ENCODE measurements around a stretch of chr3.

DNA sequence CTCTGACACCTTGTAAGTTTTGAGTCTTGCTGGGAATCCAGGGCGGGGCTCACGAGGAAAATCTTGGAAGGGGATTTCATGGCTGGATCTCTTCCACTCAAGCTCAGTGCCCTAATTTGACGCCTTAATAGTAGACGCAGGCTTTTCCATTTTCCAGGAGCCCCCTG, 722 bp upstream of the LPP start:
- PRO-cap = no peak

DNA sequence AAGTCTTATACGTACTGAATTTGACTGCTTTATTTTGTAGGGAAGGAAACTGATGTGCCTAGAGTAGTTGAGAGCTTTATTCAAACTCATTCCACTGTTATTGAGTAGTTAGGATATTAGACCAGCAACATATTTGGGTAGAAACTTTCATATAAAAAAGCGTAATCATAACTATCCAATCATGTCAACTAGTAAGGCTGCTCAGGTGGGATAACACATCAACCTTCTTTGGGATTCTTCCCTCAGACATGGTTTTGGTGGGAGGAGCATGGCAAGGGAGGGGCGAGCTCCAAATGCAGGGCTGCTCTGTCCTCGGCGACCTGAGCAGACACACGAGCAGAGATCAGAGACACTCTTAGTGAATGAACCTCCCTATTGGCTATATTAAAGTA, 86.5 kb downstream of the LPP start:
- PRO-cap = no peak

GRCh38 chr3:188246865-188247407, 93.0 kb downstream of the LPP start:
- PRO-cap = no peak

DNA sequence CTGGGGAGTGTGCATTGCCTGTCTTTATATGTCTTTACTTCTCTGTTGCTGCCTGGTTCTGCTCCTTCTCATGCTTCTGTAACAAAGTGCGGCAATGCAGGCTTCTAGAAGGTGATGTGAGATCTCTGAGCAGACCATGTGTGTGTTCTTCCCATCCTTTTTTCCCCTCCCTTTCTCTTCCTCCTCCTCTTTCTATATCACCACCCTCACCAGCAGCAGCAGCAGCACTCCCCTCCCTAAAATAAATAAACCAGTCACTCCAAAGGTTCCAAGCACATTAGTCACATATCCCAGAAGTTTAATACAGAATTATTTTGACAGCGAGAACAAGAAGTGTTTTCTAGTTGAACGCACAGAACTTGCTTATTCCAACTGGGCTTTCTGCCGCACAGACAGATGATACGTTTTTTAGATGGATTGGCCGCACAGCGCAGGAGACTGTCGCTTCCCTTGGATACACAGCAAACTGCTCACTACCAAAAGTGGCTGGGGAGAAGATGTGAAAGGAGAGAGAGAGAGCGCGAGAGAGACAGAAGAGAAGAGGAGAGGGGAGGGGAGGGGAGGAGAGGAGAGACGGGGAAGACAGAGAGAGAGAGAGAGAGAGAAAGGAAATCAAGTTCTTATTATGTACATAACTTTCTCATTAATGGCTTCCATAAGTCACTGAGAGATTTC, 112.1 kb downstream of the LPP start:
- PRO-cap = bidirectional peak, plus-strand start at position 473 of the sequence, minus-strand start at position 468 of the sequence

- PRO-cap = no peak
Measured at GRCh38 chr3:188316255-188316794, 162.4 kb downstream of the LPP start.

- PRO-cap = no peak
Measured at GRCh38 chr3:188345150-188345965, 191.4 kb downstream of the LPP start.

GRCh38 chr3:188348423-188349320, 194.7 kb downstream of the LPP start:
- PRO-cap = no peak

DNA sequence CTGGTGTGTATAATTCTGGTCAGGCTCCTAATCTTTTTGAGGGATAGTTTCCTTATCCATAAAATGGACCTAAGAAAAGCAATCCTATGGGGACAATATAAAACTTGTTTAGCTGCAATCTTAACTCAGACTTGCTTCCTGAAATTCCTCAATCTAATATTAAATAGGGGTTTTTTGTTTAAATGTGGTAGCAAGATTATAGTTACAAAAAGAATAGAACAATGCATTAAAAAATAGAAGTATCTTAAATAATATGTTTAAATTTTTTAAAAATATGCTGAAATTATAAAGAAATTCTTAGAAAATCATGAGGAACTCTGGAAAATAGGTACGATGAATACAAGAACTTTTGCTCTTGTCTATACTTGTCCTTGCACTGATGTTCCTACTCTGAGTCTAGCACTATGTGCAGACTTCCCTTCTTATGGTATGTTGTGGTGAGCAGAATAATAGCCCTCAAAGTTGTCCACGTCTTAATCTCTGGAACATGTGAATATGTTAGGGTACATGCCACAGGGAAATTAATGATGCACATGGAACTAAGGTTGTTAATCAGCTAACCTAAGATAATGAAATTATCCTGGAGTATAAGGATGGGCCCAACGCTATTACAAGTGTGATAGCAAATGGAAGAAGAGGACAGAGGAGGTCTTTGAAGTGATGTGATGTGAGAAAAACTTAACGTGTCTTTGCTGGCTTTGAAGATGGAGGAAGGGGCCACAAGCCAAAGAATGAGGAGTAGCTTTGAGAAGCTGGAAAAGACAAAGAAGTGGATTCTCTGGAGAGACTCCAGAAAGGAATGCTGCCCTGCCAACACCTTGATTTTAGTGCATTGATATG, 313.3 kb downstream of the LPP start:
- PRO-cap = no peak

DNA sequence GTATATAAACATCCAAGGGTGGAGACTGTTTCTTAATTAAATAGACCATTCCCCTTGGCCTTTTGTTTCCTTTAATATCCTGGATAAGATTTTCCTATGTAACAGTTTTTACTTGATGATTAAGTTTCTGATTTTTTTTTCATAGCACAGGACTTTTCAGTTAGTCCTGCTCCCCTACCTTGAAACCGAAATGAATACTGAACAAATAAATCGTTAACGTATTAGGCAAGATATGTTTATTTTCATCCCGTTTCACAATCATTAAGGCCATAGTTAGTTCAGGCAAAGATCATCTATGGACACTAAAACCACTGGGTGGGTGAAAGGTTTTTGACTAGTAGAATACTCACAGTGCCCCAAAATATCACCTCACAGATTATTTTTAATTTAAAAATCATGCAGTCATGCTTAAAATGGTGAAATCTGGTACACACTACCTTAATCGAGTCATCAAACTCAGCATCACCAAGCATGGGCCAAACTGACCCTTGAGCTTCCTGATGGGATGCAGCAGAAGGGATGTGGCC, 364.9 kb downstream of the LPP start:
- PRO-cap = no peak

DNA sequence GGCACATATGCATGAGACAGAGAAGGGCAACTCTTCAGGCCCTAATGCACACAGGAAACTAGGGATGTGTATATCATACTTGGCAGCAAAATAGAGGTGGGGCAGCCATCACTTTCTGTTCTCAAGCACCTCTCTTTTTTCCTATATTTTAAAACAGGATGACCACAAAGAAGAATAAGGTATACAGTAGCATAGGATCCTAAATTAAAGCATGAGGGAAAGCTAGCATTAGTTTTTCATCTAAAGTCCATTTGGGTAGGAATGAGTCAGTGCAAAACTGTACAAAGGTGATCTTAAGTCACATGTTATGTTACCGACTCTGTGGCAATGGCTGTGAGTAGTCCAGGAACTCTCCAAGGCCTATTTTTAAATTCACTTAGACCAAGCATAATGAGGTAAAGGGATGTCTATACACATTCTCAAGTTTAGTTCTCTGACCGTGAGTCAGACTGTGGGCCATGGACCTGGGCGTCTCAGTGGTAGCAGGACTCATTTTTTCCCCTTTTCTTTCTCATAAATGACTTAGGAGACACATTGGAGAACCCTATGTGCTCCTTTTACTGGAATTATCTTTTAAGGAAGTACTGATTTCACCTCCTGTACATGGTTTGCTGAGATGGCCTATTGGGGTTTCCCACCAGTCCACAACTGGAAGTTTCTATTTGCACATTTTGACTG, 488.8 kb upstream of the TPRG1 start:
- PRO-cap = no peak

- PRO-cap = no peak
Measured at GRCh38 chr3:188853836-188854321, 317.9 kb upstream of the TPRG1 start.

DNA sequence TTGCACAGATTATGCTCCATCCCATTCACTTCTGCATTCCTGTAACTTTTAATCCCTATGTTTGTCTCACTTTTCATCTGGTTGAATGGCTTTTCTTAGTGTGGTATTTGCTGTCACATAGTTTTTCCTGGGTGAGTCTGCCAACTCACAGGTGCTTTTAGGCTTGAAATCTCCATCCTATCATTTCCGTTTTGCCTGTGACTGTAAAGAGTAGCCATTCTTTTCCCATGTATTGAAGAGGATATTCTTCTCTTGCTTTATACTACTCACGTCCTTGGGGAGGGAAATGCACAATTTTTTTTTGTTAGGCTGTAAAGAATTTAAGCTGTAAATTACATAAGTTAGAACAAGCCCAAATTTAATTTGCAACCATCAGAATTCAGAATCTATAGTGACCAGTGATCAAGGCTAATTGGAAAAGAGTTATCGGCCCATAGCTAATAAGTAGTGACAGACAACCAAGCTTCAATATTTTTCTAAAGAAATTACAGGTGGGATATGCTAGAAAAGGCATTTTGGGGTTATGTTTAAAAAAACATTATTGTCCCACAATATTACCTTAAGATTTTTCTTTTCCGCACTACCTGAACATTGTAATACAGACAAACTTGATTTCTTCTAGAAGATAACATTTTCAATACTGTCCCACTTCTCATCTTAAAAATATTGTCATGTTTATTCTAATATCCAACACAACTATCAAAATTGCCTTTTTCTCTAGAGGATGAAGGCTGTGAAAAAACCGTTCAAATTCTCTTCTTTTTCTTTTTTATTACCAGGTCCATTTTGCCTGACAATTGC, 296.9 kb upstream of the TPRG1 start:
- PRO-cap = no peak

DNA sequence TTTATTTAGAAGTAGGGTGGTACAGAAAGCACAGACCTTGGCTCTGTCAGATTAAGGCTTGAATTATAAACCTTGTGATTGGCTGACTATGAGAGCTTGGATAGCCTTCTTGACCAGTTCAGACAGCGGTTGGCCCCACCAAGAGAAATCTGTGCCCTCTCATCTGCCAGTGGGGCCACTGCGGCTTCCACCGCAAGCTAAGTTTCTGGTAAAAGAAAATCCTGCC, 71.2 kb upstream of the TPRG1 start:
- PRO-cap = no peak

DNA sequence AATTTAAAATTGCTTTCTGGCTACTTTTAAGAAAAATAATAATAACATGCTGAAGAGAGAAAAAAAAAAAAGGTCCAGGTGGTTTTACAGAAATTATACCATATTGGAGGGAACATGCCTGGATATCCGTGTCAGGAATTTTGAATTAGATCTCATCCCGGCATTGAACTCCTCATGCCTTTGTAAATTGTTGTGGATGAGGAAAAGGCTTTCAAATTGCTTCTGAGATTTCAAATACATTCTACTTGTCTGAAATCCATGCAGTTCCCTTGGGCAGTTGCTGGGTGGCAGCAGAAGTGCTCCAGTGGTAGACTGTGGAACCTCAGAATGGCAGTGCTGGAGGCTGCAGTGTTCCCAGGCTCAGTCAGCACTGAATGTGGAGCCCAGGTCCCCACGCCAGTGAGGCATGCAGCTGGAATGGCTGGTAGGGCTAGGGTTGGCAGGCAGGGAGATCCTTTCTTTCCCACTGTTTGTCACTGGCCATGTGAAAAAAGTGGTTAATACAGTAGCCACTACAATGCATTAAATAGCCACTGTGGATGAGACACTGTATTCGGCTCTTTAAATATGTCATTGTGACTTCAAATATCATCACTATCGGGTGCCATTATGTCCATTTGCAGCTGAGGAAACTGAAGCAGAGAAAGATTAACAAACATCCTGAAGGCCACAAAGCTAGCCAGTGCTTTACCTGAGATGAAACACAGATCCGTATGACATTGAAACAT, 98.5 kb downstream of the TPRG1 start:
- PRO-cap = no peak

GRCh38 chr3:190003458-190004067, 117.1 kb downstream of the P3H2 start:
- PRO-cap = no peak

- PRO-cap = no peak
Measured at GRCh38 chr3:190101217-190102145, 19.2 kb downstream of the P3H2 start.

GRCh38 chr3:190144669-190145165, 24.0 kb upstream of the P3H2 start:
- PRO-cap = no peak

DNA sequence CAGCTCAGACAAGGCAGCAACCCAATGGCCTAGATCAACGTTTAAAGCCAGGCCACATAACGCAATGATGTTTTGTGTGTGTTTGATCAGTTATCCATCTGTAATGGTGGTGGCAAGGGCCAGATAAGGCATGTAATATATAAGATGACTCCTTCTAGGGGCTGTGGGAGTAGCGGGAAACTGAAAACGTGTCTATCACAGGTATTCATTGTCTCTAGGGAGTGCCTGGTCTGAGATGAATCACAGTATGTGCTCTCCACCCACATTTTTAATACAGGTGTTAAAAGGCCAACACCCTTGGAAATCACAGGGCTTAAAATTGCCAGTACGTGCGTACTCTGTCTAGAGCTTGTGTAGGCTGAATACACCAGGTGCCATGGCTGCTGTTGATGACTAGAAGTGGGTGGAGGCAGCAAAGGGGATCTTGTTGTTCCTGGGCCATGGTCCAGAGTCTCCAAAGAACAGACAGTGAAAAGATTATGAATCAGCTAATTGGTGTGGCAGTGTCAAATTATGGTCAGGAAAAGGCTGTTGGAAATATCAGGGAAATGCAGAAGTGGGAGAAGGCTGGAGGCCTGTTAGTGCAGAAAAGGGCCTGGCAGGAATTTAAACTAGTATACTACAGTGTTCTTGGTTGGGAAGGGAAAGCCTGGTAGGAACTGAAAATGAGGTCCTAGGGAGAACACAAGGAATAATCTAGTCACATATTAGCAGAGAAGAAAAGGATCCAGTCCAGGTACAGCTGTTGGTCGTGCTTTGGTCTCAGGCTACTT, 35.1 kb upstream of the P3H2 start:
- PRO-cap = no peak

DNA sequence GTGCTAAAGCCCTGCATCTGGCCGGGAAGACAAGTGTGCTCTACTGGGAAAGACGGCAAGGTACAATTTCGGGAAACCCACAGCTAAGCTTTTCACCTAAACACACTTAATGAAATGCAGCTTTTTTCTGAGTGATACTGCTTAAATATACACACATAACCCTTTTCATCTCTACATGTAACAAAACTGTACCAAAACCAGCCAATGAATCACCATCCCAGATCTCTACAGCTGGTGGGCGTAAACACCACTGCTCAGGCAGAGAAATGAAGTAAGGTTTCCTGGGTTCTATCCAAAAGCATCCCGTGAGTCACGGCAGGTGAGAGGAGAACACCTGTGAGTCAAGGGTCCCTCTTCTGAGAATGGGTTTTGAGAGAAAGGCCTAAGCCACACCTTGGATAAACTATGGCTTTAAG, 2.6 kb downstream of the CLDN1 start:
- PRO-cap = no peak

GRCh38 chr3:190322836-190323757, 851 bp upstream of the CLDN1 start:
- PRO-cap = no peak

Measured in left cardiac atrium (tissue), 1 donor.